HepG2 (cell line): ENCODE measurements around a stretch of chr3.

GRCh38 chr3:155853078-155853730 lies 1.0 kb downstream of the SLC33A1 start:
- RRBS, 2 experiments: no CpG with 5 or more reads among the region's 24 CpGs
CAGE:
- cytosol, long polyA minus RNA: no peak
- cytosol, long polyA plus RNA: no peak
- long polyA plus RNA: no peak
- nucleus, long polyA minus RNA: no peak
- nucleus, long polyA plus RNA: no peak

- RRBS, 2 experiments: 1 to 2% methylated on average over 19 to 22 of the region's 57 CpGs
CAGE:
- cytosol, long polyA minus RNA: no peak
- cytosol, long polyA plus RNA: no peak
- long polyA plus RNA: no peak
- nucleus, long polyA minus RNA: no peak
- nucleus, long polyA plus RNA: no peak
Observed at GRCh38 chr3:155871287-155872029, 1.0 kb downstream of the GMPS start.

- RRBS, 2 experiments: no CpG with 5 or more reads among the region's 2 CpGs
CAGE:
- cytosol, long polyA minus RNA: no peak
- cytosol, long polyA plus RNA: no peak
- long polyA plus RNA: no peak
- nucleus, long polyA minus RNA: no peak
- nucleus, long polyA plus RNA: no peak
Observed at GRCh38 chr3:155905585-155906355, 35.3 kb downstream of the GMPS start.

DNA sequence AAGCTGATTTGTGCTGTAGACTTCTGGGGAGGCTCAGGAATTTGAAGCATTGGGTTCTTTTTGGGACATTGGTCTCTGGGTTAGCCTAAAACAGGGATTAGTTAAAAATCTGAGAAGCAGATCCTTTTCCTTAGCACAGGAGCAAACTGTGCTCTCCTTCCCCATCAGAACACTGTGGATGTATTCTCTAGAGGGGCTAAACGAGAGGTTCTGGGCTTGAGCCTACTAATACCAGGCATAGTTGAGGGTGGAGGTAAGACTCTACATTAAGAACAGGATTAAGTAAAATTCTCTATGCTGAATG lies 42.3 kb downstream of the GMPS start:
- RRBS, 2 experiments: no CpG with 5 or more reads among the region's 1 CpG
CAGE:
- cytosol, long polyA minus RNA: no peak
- cytosol, long polyA plus RNA: no peak
- long polyA plus RNA: no peak
- nucleus, long polyA minus RNA: no peak
- nucleus, long polyA plus RNA: no peak

DNA sequence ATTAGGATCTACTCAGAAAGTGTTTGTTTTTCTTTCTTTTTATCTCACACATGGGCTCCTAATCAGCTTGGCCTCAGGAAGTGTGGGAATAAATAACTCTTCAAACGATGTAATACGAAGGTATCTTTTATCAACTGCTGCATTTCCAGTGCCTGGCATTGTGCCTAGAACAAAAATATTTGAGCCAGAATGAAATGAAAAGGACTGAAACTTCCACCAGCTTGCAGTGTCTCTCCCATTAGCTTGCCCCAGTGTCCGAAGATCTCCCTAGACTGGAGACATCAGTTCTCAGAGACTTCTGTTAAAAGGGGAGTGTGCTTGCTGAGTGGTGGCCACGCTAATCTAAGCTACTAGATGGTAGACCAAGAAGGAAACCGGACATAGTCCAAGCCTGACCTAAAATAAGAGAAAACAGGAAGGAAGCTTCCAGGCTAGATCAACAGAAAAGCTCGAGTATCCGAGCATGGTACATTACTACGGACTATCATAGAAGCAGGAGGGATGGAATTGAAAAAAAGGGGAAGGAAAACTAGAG lies 28.6 kb downstream of the KCNAB1 start:
- RRBS, 2 experiments: no CpG with 5 or more reads among the region's 8 CpGs
CAGE:
- cytosol, long polyA minus RNA: no peak
- cytosol, long polyA plus RNA: no peak
- long polyA plus RNA: no peak
- nucleus, long polyA minus RNA: no peak
- nucleus, long polyA plus RNA: no peak

DNA sequence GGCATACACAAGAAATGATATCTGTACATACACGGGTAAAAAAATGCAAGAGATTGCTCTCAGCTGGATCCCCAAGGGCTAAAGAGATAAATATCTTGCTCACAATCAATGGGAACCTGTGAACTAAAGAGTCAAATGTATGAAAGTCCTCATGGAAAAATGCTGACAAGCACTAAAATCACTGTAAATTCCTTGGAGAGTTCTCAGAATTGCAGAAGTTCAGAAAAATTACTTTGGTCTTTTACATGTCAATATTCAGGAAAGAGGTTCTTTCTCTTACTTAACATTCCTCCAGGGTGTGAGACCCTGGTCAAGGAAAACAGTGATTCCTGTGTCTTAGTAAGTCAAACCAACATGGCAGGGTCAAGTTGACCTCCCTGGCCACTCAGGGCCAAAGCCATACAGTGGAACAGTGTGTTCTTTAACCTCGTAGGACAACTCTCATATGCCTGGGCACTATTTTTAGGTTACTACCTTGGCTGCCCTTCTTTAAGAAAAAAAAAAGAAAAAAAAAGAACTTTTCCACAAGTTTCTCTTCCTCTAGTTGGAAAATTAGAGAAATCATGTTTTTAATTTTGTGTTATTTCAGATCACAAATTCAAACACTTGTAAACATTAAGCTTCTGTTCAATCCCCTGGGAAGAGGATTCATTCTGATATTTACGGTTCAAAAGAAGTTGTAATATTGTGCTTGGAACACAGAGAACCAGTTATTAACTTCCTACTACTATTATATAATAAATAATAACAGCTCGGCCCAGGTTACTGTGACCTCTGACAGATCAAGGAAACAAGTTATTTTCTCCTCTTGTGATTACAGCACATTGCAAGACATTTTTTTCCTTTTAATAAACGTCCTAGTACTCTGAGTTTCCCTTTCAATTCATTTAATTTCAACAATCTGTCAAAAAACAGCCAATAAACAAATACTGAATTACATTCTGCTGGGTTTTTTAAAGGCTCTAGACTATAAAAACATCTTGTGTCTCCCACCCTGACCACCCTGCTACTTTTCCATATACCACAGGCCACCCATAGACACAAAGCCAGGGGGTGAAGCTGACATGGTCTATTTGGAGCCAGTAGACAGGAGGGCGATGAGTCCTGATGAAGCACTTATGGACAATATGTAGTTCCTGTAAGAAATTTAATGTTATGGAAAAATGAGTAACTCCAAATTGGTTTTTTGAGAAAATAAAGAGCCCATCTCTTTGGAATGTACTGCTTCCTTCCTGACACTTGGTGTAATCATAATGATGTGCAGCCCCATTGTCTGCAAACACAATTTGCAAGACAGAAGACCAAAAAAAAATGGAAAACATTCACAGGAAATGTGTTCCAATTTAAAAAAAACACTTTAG lies 12.3 kb downstream of the SSR3 start:
- RRBS, 2 experiments: no CpG with 5 or more reads among the region's 6 CpGs
CAGE:
- cytosol, long polyA minus RNA: no peak
- cytosol, long polyA plus RNA: no peak
- long polyA plus RNA: start-site peak on the minus strand centred at position 532 of the sequence, 18 bp wide, 234 and 198 reads in 2 replicates
- nucleus, long polyA minus RNA: no peak
- nucleus, long polyA plus RNA: no peak

DNA sequence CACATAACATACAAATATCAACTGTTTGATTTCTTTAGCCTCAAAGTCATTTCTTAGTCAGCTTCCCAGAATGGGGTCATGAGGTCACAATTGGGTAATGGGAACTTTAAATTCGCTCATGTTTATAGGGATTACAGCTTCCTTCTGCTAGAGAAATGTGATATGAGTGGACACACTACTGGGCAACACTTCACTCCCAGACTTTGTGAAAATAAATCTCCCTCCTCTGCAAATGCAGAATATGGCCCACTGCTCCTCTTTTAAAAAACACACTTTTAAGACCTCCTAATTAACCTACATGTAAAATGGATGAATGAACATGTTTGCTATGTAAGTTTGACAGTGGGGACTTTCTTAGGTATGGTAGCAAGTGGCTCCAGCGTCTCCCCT lies 9.0 kb upstream of the TIPARP start:
- RRBS, 2 experiments: no CpG with 5 or more reads among the region's 2 CpGs
CAGE:
- cytosol, long polyA minus RNA: no peak
- cytosol, long polyA plus RNA: no peak
- long polyA plus RNA: no peak
- nucleus, long polyA minus RNA: no peak
- nucleus, long polyA plus RNA: no peak

- RRBS, 2 experiments: no CpG with 5 or more reads among the region's 1 CpG
CAGE:
- cytosol, long polyA minus RNA: no peak
- cytosol, long polyA plus RNA: no peak
- long polyA plus RNA: no peak
- nucleus, long polyA minus RNA: no peak
- nucleus, long polyA plus RNA: no peak
Observed at GRCh38 chr3:156675866-156675969, 1.3 kb downstream of the TIPARP start.

DNA sequence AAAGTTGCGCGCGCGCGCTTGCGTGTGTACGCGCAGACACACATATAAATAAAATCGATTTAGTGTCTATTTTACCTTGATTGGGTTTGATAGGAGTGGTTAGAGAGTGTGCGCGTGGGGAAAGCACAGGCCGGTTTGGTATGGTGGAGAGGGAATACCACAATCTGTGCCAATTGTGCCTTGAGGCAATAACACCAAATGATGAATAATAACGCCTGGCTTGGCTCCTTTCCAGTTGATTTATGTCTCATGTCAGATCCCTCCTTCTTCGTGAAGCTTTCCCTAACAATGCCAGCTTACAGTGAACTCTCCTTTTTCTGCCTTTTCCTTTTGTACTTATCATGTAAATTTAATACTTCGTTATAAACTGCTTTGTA lies 1.6 kb downstream of the TIPARP start:
- RRBS, 2 experiments: no CpG with 5 or more reads among the region's 15 CpGs
CAGE:
- cytosol, long polyA minus RNA: no peak
- cytosol, long polyA plus RNA: no peak
- long polyA plus RNA: no peak
- nucleus, long polyA minus RNA: no peak
- nucleus, long polyA plus RNA: no peak

DNA sequence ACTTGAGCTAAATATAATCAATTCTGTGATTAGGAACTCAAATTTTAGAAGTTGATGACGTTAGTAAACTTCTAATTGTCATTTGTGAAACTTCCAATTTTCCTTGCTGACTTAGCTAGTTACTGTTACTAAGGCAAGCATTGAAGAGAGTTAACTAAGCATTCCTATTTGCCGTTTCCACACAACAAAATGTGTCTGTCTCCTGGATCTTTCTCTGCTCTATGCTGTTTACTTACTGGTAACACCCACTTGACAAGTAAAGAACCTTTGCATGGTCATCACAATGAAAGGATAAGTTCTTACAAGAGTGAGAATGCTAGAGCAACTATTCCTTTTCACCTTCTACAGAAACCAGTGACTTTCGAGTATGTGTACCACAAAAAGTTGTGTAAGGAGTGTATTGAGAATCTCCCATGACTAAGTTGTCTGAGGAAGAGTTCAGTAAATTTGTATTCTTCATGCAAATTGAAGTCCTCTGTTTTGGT lies 10.7 kb downstream of the TIPARP start:
- RRBS, 2 experiments: no CpG with 5 or more reads among the region's 3 CpGs
CAGE:
- cytosol, long polyA minus RNA: no peak
- cytosol, long polyA plus RNA: no peak
- long polyA plus RNA: no peak
- nucleus, long polyA minus RNA: no peak
- nucleus, long polyA plus RNA: no peak

GRCh38 chr3:157134532-157135370 lies 25.2 kb downstream of the CCNL1 start:
- RRBS, 2 experiments: no CpG with 5 or more reads among the region's 4 CpGs
CAGE:
- cytosol, long polyA minus RNA: no peak
- cytosol, long polyA plus RNA: no peak
- long polyA plus RNA: no peak
- nucleus, long polyA minus RNA: no peak
- nucleus, long polyA plus RNA: no peak

DNA sequence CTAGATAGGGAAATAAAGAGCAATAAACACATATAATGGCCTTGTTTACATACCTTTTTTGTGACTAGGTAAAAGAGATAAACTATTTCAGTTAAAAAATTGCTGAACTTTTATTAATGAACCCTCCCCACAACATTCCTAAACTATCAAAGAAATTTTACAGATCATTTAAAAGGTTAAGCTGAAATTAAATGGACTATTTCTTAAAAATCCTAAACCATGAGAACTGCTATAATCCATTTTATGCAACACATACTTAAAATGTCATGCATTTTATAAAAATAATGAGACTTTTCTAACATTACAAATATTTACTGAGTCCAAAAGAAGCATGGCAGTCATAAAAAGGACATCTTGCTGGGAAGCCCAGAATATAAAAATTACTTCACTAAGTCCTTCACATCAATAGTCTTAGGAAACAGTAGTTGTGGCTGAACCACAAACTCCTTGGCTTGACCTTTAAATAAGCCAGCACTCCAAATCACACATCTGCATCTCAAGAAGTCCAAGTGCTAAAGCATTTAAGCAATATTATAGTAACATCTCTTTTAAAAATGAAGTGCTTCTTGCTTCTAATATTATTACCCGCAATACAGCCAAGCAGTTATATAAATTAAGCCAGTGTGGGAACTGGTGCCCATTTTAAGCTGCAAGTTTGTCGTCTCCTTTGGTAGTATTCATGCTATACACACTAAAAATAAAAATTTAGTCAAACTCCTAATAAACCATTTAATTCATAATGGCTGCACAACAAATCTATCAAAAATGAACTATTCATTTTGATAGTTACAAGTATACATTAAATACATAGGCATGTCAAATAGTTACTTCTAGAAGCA lies 8.8 kb downstream of the CCNL1 start:
- RRBS, 2 experiments: no CpG with 5 or more reads among the region's 2 CpGs
CAGE:
- cytosol, long polyA minus RNA: no peak
- cytosol, long polyA plus RNA: no peak
- long polyA plus RNA: no peak
- nucleus, long polyA minus RNA: no peak
- nucleus, long polyA plus RNA: no peak

DNA sequence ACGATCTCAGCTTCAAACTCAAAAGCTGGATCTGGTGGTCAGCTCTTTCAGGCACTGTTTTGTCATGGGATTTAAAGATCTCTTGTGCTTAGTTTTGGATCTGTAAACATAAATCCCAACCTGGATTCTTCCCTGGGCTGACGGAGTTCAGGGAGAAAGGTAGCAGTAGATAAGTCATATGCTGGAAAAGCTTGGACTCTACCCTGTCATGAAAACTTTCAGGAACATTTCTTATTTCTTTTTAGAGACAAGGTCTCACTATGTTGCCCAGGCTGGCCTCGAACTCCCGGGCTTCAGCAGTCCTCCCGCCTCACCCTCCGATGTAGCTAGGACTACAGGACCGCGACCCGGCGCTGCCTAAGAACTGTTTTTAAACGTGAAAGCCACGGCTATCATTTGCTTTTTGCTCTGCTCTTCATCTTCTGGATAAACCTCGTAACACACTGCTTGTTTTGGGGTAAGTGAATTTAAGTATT lies 14.2 kb upstream of the CCNL1 start:
- RRBS, 2 experiments: 4% methylated on average over 6 of the region's 13 CpGs
CAGE:
- cytosol, long polyA minus RNA: no peak
- cytosol, long polyA plus RNA: no peak
- long polyA plus RNA: no peak
- nucleus, long polyA minus RNA: no peak
- nucleus, long polyA plus RNA: no peak

DNA sequence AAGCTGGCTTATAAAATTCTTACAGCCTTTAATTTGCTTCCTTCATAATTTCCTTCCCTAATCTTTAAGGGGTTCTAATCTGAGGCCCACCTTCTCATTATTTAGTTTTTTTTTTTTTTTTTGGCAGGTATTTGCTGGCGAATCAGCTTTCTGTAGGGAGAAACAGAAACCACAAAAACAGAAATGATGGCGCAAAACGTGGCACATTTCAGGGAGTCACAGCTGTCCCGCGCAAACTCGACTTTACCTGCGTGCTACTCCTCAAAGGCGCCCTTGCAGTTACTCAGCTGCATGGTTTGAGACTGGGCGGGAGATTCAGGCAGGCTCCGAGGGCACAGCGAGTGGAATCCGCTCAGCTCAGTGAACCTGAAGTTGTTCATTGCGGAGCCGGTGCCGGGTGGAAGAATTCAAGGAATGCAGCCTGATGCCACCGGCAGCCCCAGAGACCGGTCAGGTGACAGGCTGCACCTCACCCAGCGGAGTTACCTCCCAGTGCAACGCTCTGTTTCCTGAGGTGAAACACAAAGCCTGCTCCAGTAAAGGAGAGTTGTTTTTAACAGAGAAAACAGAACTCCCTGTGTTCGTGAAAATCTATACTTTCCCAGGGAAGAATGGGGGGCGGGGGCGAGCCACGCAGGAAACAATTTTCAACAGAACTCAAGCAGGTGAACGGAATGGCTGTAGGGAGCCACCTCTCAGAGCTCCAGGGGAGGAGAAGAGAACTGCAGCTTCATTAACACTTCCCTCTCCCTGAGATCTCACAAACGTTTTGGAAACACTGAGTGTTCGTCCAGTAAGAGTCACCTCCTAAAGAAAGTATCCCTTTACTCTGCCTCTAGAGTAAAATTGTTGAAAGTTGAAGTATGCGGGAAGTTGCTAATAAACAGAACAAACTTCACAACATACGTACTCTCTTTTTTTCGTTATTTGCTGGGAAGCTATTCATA lies 3.8 kb downstream of the VEPH1 start:
- RRBS, 2 experiments: no CpG with 5 or more reads among the region's 29 CpGs
CAGE:
- cytosol, long polyA minus RNA: no peak
- cytosol, long polyA plus RNA: no peak
- long polyA plus RNA: no peak
- nucleus, long polyA minus RNA: no peak
- nucleus, long polyA plus RNA: no peak

DNA sequence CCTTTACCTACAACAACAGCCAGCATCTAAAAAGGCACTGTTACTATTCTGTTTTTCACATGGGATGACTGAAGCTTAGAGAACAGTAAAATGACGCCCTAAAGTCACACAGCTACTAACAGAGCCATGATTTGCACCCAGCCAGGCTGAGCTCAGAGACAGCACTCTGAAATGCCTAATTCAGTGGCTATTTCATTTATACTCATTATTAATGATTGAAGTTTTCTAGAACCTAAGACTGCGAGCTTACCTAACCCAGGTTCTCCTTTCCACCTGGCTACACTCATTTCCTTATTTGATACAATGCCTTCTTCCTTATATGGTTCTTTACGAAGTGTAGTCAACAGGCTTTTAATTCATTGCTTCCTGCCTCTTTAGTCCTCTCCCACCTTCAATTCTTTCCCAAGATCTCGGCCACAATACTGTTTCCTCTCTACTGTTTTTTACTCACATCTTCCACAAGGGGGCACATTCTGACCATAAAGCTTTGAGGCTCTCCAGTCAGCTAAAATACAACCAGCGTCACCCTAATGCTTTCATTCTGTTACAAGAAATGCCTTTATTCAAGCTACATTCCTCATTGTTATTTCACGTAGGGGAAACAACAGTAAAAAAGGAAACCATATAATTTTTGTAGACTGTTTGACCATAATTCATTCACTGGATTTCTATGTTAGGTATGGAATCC lies 29.2 kb upstream of the VEPH1 start:
- RRBS, 2 experiments: no CpG with 5 or more reads among the region's 6 CpGs
CAGE:
- cytosol, long polyA minus RNA: no peak
- cytosol, long polyA plus RNA: no peak
- long polyA plus RNA: no peak
- nucleus, long polyA minus RNA: no peak
- nucleus, long polyA plus RNA: no peak

DNA sequence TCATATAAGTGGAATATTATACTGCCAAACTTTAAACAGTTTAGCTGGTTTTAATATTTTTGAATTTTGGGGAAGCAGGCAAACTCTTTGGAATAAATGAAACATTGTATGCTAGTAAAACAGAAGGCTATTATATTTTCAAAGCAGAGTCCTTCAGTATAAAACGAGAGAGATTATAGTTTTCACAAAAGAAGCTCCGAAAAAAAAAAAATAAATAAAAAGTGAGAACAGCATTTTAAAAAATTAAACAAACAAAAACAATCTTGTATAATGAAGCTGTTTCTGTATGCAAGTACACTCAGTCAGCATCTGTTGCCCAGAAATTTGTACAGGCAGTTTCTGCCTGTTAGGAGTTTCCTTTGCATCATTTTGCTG lies 287.2 kb downstream of the SHOX2 start:
- RRBS, 2 experiments: no CpG with 5 or more reads among the region's 2 CpGs
CAGE:
- cytosol, long polyA minus RNA: no peak
- cytosol, long polyA plus RNA: no peak
- long polyA plus RNA: no peak
- nucleus, long polyA minus RNA: no peak
- nucleus, long polyA plus RNA: no peak

GRCh38 chr3:158094285-158094943 lies 11.8 kb downstream of the SHOX2 start:
- RRBS, 2 experiments: 72 to 73% methylated on average over 6 of the region's 58 CpGs
CAGE:
- cytosol, long polyA minus RNA: no peak
- cytosol, long polyA plus RNA: no peak
- long polyA plus RNA: no peak
- nucleus, long polyA minus RNA: no peak
- nucleus, long polyA plus RNA: no peak

DNA sequence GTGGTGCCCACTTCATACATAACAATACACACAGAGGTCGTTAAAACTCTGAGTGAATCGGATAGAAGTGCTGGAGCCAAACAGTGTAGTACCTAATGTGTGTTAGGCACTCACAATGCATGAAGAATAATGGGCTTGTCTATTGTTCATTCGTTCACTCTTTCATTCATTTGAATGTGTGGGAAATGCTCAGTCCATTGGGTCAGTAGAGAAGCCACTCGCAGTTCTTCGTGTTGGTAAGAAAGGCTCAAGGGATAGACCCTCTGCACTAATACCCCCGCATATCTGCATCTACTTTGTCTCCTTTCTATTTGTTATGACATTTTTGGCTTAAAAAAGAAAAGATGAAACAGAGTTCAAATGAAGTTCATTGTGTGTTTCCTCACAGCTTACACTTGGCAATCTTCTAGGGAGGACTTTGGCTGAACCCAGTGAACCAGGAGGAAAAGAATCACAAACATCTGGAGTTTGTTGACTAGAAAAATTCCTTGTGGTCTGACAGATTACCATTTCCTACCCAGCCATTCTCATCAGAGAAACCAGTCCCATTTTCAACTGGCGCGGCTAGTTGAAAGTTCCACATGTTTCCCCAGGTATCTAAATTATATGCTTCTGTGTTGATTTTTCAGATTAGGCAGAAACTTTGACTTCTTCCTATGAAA lies 32.8 kb upstream of the MFSD1 start:
- RRBS, 2 experiments: no CpG with 5 or more reads among the region's 8 CpGs
CAGE:
- cytosol, long polyA minus RNA: no peak
- cytosol, long polyA plus RNA: no peak
- long polyA plus RNA: no peak
- nucleus, long polyA minus RNA: no peak
- nucleus, long polyA plus RNA: no peak

DNA sequence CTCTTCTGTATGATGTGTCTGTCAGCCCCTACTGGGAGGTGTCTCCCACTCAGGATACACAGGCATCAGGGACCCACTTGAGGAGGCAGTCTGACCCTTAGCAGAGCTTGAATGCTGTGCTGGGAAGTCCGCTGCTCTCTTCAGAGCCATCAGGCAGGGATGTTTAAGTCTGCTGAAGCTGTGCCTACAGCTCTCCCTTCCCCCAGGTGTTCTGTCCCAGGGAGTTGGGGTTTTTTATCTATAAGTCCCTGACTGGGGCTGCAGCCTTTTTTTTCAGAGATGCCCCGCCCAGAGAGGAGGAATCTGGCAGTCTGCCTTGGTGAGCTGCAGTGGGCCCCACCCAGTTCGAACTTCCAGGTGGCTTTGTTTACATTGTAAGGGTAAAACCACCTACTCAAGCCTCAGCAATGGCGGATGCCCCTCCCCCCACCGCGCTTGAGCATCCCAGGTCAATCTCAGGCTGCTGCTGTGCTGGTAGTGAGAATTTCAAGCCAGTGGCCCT lies 78.1 kb upstream of the IQCJ start:
- RRBS, 2 experiments: no CpG with 5 or more reads among the region's 6 CpGs
CAGE:
- cytosol, long polyA minus RNA: no peak
- cytosol, long polyA plus RNA: no peak
- long polyA plus RNA: no peak
- nucleus, long polyA minus RNA: no peak
- nucleus, long polyA plus RNA: no peak

GRCh38 chr3:159458003-159458558 lies 185.0 kb downstream of the IQCJ-SCHIP1 start:
- RRBS, 2 experiments: no CpG with 5 or more reads among the region's 2 CpGs
CAGE:
- cytosol, long polyA minus RNA: no peak
- cytosol, long polyA plus RNA: no peak
- long polyA plus RNA: no peak
- nucleus, long polyA minus RNA: no peak
- nucleus, long polyA plus RNA: no peak